H4 (cell line): ENCODE measurements around the genes CERS1, NCAN and ZNF506.

DNA sequence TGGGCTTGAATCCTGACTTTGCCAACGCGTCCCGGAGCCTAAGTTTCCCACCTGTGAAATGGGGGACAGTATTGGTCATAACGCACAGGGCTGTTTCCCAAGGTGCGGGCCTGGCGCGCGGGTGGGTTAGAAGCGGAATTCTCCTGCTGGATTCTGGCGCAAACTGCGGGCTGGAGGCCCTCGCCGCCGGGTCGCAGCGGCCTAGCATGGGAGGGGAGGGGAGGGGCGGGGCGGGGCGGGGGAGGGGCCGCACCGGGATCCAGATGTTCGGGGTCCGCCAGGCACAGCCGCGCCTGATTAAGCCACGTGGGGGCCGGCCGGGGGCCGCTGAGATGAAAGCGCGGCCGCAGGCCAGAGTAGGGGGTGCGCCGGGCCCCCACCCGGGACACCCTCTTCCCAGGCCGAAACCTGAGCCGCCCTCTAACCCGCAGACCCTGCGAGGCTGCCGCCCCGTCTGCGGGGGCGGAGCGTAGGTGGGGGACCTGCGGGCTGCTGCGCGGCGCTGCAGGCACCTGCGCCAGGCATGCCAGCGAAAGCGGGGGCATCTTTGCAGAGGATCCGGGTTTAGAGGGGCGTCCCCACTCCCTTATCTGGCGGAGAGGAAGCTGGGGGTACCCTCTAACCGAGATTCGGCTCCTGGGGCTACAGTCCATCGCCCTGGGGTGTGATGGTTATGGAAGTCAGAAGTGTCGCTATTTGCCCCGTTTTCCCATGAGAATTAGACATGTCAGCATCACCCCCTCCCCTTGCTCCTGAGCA, 1.0 kb upstream of the TMEM59L start:
- RAMPAGE, long total RNA = no peak

- RAMPAGE, long total RNA = no peak
Observed at GRCh38 chr19:18659067-18659861, 22.4 kb downstream of the KLHL26 start.

DNA sequence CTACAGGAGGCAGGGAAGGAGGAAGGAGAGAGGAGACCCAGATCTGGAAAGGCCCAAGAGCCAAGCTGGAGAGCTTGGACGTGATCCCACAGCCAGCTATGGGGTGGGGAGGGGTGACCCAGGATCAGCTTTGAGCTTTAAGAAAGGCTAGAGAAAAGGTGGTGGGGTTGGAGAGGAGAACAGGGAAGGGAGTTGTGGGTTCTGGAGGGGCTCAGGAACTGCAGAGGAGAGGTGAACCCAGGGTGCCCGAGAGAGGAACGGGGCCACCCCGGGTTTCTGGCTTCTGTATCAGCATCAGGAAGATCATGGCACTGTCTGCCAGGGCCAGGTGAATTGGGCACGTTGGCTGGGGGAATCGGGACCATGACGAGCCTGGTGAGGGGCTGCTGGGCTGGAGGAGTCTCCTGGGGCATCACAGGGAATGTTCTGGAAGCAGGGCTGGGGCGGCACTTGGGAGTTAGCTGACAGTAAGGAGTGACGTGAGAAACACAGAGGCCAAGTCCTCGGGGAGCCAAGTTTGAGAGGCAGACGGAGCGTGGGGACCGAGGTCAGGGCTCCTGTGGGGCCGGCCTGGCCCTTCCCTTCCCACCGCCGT, 24.8 kb downstream of the CRTC1 start:
- RAMPAGE, long total RNA = no peak

- RAMPAGE, long total RNA = no peak
Observed at GRCh38 chr19:18742871-18743212, 48.3 kb downstream of the COMP start.

DNA sequence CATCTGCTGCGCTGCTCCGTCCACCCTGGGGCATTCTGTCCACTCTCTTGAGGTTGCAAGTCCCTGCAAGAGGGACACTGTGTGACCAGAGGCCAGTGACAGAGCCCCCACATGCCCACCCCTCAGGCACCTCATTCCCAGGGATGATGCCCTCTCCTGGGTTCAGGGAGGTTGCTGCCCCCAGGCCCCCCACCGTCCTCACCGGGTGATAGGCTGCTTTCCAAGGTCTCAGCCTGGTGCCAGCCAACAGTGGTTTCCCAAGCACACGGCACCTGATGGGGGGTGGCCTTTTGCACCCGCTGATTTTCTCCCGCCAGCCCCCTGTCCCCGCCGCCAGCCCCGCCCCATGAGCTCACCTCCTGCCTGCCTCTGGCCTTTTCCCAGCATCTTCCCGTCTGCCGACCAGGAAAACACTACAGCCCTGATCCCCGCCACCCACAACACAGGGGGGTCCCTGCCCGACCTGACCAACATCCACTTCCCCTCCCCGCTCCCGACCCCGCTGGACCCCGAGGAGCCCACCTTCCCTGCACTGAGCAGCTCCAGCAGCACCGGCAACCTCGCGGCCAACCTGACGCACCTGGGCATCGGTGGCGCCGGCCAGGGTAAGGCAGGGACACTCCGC, 31.4 kb downstream of the COMP start:
- RAMPAGE, long total RNA = no peak

DNA sequence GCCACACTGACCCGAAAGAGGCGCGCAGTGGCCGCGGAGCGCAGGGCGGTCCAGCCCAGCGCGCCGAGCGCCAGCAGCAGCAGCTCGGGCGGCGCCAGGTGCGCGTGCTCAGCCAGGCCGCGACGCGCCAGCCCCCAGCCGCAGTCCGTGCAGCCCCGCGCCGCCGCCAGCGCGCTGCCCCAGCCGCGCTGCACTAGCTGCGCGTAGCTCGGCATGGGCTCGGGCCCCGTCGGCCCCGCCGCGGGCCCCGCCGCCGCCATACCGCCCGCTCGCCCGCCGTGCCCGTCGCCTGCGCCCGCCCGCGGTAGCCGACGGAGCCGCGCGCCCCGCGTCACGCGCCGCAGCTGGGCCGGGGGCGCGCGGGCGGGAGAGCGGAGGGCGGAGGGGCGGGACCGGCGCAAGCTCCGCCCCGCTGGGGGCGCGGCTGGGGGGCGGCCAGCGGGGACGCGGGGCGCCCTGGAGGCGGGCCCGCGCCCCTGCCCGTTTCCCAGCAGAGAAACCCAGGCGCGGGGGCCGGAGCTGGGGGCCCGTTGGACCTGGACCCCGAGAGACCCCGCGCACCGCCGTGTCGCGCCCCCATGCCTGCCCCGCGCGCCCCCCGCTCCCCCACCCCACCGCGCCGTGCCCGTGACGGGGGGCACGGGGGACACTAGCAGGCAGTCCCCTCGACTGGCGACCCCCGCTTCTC, at the start of gene CERS1:
CERS1 (minus strand) TSS at position 346 of the 688 bp plus-strand sequence.
- RAMPAGE, long total RNA = no peak

DNA sequence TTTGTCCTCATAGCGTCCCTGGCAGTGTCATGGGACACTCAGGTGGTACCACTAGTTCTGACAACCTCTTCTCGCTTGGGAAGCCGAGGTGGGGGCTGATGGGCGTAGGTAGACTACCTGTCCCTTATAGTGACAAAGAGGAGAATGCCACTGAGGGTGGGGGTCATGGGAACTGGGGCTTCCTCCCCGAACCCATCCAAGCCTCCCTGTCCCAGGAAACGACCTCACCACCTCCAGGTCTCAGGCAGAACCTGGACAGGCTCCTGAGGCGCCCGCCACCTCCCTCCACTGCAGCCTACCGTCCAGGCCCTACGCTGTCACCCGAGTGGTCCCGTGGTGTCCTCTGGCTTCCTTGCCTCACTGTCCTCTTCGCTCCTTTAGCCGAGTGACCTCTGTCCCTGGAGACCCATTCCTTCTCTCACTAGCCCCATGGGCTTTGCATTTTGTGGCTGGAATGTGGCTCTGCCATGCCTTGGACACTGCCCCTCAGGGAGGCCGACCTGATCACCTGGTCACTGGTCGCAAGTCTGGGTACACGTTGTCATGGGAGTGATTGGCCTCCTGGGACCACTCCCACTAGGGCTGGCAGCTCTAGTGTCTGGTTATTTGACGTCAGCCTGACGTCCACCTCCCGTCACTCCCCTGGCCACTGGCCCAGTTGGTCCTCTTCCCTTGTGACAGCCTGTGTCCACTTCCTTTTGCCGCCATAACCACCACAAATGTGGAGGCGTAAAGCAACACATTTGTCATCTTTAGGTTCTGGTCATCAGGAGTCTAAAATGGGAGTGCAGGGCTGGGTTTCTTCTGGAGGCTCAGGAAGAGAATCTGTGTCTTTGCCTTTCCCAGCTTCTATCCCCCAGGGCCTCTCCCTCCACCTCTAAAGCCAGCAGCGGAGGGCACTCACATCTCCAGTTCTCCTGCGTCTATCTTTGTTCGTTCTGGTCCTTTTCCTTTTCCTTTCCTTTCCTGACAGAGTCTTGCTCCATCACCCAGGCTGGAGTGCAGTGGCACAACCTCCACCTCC, 17.9 kb downstream of the SLC25A42 start:
- RAMPAGE, long total RNA = no peak

- RAMPAGE, long total RNA = no peak
Observed at GRCh38 chr19:19096749-19097588, 33.2 kb downstream of the SLC25A42 start.

DNA sequence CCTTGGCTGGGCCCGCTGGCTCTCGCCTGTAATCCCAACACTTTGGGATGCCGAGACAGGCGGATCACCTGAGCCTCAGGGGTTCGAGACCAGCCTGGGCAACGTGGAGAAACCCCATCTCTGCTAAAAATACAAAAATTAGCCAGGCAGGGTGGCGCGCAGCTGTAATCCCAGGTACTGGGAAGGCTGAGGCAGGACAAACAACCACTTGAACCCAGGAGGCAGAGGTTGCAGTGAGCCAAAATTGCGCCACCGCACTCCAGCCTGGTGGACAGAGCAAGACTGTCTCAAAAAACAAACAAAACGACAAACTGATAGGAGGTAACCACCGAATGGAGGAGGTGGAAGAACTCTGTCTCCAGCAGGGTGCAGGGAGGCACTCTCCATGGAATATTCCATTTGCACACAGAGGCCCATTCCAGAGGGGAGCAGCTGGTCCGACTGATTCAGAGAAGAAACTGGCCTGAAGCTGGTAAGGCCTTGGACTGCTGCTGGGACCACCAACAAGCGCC, 34.9 kb downstream of the SLC25A42 start:
- RAMPAGE, long total RNA = no peak

GRCh38 chr19:19211619-19212246, at the start of gene NCAN:
NCAN (plus strand) TSS chr19:19211958.
- RAMPAGE, long total RNA = no peak

GRCh38 chr19:19346597-19347176, 26.1 kb downstream of the MAU2 start:
- RAMPAGE, long total RNA = no peak

DNA sequence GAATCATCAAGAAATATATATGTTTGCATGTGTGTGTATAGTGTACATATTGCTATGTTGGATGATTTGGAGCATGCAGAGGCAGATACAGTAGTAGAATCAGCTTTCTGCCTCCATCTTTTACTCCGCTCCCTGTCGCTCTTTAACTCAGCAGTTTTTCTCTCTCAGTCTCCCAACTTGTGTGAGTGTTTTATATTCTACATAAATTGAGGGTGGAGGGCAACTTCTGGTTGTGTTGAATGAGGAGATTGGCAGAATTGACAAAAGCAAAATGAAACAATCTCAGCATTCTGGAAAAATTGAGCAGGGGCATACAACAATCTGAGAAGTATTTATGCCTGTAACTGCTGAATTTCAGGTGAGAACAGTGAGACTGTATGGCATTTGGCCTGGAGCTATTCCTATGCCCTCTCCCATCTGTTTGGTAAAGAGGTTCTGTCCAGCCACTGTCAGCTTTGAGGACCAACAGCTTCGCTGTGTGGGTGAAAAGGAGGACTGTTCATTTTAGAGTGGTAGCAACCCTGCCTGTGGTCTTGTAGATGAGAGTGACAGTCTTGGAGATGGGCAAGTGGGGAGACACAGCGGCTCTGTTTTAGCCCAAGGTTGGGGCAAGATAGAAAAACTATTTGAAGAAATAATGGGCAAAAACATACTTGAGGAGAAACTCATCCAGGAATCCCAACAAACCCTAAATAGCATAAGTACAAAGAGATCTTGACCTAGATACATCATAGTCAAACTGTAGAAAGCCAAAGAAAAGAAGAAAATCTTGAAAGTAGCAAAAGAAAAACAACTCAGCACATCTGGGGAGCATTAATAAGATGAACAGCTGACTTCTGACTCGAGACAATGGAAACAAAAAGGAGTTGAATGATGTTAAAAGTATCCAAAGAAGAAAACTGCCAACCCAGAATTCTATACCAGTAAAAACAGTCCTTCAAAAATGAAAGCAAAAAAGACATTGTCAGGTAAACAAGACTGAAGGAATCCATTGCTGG, 47.3 kb downstream of the TSSK6 start:
- RAMPAGE, long total RNA = no peak

GRCh38 chr19:19492105-19492653, 23.2 kb downstream of the TSSK6 start:
- RAMPAGE, long total RNA = no peak

GRCh38 chr19:19599199-19599551, 19.3 kb downstream of the PBX4 start:
- RAMPAGE, long total RNA = no peak

DNA sequence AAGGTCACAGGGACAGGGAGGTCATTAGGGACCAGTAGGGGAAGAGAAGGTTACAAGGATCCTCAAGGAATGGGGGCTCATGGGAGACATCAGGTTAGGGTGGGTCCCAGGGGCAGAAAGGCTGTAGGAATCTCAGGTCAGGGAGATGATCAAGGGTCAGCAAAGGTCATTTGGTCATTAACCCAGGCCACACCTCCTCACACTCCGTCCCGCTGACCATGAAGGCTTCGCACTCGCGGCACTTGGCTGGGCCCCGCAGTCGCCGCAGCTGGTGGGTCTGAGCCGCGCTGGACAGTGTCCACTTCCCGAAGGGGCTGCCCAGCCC, 7.2 kb upstream of the LPAR2 start:
- RAMPAGE, long total RNA = no peak

DNA sequence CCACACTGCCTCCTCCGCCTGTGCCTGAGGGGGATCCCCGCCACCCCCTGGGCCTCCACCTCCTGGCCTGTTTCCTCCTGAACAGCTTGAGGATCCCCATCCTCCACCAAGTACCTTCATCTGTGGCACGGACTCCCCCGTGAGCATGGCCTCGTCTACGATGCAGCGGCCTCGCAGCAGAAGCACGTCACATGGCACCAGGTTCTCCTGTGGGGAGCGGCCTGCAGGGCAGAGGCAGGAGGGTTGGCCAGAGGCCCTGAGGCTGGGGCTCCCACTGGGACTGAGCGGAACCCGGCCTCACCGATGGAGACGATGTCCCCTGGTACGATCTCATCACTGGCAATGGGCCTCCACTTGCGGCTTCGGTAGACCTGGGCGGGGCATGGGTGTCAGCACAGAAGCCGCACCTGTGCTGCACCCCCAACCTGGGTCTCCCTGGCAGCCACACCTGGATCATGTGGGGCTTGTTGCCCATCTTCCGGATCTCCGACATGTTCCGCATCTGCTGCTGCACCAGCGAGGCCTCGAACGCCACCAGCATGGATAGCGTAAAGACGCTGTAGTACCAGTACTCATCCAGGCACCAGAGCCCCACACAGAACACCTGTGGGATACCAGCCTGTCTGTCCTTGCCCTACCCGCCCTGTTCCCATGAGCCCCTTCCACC, 6.8 kb downstream of the ATP13A1 start:
- RAMPAGE, long total RNA = no peak

DNA sequence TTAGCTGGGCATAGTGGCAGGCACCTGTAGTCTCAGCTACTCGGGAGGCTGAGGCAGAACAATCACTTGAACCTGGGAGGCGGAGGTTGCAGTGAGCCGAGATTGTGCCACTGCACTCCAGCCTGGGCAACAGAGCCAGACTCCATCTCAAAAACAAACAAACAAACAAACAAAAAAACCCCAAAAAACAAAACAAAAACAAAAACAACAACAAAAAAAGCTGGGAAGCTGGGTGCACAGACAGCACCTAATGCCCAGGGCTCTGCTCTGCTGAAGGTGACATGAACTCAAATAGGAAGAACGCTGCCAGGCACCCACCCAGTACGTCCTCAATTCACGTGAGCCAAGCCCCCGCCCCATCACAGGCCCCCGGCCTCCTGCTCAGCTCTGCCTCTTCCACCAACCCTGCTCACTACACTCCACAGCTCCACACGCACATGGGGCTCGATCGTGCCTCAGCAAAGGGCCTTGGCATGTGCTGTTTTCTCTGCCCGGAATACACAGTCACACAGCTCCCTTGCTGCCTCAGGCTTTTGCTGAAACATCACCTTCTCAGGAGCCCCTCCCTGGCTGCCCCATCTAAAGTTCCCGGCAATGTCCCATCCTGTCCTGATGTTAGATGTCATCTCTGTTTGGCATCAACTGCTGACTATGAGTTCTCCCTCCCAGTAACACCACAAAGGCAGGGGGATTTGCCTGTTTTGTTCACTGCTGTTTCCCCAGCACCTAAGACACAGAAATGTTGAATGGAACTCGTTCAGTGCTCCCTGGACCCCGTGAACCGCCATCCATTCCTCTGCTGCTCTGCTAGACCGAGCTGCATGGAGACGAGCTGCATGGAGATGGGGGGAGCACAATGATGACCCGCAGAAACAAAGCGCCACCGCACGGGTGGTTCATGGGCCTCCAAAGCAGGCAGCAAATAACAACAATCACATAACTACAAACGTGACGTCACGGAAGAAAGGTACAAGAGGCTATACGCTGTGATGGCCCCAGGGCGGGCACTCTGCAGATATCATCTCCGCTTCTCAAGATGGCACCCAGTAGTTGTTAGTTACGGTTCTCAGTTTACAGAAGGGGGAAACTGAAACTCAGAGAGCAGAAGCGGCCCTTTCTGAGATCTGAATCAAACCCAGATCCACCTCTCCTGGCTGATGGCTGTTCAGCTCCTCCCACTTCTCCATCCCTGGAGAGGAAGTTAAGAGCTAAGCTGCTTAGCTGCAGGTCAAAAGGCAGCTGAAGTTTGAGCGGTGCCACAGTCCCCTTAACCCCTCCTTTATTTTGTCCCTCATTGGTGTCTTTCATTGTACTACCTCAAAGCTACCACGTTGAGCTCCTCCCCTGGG, 2.1 kb downstream of the ATP13A1 start:
- RAMPAGE, long total RNA = no peak

DNA sequence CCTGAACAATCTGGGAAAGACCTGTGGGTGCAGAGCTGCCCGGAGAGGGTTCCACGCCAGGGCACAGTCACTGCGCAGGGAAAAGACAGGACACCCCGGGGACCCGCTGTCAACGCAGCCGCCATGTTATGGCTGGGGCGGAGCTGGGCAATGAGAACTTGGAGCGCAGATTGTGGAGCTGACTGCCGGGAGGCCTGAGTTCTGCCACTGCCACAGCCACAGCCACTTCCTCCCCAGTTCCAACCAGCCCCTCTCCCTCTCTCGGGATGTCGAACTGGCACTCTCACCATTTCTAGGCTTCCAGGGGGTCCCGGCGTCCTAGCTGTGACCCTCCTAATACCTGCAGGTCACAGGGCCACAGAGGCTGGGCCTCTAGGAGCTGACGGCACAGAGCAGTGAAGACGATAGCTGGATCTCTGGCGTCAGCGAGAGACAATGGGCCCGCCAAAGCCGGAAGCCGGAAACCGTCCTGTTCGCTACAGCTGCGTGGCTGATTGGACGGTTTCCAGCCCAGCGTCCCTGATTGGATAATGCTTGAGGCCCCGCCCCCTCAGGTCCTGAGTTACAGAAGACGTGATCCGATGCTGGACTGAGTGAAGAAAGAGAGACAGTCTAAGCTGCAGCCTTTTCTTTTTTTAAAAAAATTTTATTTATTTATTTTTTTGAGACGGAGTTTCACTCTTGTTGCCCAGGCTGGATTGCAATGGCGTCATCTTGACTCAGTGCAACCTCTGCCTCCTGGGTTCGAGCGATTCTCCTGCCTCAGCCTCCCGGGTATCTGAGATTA, at the start of gene ZNF506:
ZNF506 (minus strand) TSS at position 437 of the 787 bp plus-strand sequence.
- RAMPAGE, long total RNA = start-site peak on the minus strand centred at position 412 of the sequence, 19 bp wide, 21 reads

DNA sequence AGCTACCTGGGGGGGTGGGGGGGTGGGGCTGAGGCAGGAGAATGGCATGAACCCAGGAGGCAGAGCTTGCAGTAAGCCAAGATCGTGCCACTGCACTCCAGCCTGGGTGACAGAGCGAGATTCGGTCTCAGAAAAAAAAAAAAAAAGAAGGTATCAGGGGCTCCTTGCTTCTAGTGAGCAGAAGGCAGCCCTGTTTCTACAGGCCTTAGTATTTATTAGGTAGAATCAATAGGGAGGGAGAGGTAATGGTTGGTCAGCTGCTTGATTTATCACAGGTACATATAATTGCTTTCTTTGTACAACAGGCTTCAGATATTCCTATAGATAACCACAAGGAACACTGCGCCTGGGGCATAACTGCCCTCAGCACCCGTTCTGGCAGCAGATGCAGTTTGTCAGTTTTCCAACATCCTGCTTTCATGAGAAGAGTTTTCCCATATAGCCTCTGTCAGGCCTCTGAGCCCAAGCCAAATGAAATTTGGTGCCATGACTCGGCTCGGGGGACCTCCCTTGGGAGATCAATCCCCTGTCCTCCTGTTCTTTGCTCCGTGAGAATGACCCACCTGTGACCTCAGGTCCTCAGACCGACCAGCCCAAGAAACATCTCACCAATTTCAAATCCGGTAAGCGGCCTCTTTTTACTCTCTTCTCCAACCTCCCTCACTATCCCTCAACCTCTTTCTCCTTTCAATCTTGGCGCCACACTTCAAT, 12.4 kb upstream of the ZNF486 start:
- RAMPAGE, long total RNA = no peak

DNA sequence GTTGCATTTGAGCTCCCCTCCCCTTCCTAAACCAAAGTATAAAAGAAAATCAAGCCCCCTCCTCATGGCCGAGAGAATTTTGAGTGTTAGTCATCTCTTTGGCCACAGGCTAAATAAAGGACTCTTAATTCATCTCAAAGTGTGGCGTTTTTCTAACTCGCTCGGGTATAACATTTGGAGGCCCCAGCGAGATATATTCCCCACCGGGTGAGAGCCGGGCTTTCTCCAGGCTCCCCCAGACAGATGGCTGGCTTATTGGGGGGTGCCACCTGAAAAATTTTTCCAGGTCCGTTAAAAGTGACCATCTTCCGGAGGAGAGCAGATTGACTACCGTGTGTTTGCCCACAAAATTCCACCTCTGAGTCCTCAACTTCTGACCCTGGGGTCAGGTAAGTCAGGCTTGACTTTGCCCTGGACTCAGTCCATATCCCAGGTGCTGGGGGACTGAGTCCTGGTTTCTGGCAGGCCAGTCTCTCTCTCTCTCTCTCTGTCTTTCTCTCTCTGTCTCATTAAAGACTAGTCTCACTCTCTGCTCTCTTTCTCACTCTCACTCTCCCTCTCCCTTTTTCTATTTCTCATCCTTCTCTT, 195.5 kb downstream of the ZNF486 start:
- RAMPAGE, long total RNA = no peak